Fibroblast of the aortic adventitia (primary cell): ENCODE data around the genes LRRC7 and TNNI3K.

- CAGE, long polyA plus RNA: no peak
Observed at GRCh38 chr1:65428784-65429367, 8.4 kb downstream of the LEPR start.

DNA sequence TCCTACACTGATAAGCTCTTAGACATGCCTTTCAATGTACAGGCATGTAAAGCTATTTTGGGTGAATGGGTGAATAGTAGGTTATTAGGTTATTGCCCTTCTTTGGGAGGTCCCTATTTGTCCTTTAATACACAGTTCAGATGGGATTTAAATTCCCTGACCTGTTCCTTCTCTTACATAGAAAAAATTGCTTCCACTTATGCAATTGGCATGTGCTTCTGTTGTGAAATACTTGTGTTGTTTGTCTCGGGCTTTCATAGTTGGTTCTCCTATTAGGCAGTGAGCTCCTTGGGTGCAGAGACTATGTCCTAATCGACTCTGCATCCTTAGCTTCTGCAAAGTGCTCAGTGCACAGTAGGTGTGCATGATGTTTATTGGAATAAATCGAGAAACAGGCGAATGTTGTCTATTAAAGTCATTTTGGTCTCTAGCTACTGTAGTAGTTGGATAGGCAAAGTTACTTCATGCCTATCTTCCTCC is 1.3 kb upstream of the PDE4B start:
- CAGE, long polyA plus RNA: no peak

DNA sequence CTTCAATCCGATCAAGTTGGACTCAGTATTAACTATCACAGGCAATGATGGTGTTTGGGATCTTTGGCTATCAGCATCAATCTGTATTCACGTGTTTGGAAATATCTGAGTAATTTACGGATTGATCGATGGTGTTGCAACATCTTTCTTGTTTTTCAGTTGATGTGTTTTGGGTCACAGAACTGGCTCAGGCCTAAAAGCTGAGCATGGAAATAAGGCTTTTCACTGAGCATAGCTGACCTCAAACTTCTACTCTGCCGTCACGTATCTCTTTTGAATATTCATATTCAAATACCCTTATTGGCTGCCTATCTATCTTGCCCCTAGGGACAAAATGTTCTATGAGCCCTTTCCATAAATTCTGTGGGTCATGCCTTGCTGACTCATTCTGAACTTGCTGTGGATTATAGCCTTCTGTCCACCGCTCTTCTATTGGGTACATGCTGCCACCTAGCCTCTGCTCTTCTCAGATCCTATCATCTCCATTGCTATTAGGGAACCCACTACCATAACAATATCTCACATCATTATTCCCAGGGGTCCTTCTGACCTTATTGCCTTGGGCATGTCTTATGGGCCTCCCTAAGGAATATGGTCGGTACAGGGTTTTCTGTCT is 156.1 kb downstream of the PDE4B start:
- CAGE, long polyA plus RNA: no peak

GRCh38 chr1:66334332-66334755 is 199.6 kb upstream of the SGIP1 start:
- CAGE, long polyA plus RNA: no peak

DNA sequence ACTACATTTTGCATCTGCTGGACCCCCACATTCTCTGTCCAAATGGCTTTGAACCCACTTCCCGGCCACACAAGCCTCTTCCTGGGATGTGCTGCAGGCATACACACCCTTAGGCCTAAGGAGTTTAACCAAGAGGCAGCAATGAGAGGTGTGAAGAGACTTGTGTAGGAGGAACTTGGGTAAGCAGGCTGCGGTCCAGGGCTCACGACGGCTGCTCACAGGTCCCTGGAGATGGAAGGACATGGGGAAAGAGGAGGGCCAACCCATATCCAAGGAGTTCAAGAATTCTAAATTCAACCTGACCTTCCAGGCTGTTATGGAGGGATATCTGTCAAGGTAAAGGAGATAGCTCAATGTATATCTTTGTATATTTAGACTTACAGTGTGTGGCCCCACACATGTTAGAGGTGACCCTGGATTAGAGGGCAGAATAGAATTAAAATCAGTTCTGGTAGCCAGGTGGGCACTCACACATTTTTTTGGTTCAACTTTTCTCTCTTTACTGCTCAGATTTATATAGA is 196.6 kb upstream of the SGIP1 start:
- CAGE, long polyA plus RNA: no peak

GRCh38 chr1:67332894-67333278 is 25.2 kb downstream of the IL12RB2 start:
- CAGE, long polyA plus RNA: no peak

- CAGE, long polyA plus RNA: no peak
Observed at GRCh38 chr1:67632757-67633766, 51.9 kb upstream of the GADD45A start.

GRCh38 chr1:67682543-67682920 is 2.5 kb upstream of the GADD45A start:
- CAGE, long polyA plus RNA: no peak

DNA sequence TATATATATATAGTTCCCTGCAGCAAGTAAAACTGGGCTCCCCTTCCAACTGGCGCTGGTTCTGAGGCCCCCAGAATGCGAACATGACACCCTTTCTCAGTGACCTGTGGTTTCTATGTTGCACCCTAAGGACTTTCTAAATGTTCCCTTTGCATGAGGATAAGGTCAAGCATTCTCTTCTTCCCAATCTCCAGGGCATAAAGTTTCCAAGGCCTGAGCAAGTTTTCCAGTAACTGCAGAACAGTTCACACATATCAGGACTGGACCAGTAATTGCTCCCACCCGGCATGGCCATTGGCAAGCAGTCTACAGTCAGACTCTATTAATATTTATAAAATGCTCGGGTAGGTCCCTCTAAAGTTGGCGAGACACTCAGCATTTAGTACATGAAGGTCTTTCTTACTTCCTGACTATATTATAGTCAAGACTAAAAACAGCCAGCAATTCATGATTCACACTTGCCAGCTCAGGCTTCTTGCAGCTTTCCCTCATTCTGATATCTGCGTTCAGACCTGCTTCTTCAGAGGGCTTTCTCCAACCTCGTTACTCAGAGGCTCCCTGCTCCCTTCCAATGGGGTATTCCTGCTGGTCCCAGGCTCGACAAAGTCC is 25.4 kb downstream of the GADD45A start:
- CAGE, long polyA plus RNA: no peak

- CAGE, long polyA plus RNA: no peak
Observed at GRCh38 chr1:67766855-67767638, 66.2 kb downstream of the GNG12 start.

DNA sequence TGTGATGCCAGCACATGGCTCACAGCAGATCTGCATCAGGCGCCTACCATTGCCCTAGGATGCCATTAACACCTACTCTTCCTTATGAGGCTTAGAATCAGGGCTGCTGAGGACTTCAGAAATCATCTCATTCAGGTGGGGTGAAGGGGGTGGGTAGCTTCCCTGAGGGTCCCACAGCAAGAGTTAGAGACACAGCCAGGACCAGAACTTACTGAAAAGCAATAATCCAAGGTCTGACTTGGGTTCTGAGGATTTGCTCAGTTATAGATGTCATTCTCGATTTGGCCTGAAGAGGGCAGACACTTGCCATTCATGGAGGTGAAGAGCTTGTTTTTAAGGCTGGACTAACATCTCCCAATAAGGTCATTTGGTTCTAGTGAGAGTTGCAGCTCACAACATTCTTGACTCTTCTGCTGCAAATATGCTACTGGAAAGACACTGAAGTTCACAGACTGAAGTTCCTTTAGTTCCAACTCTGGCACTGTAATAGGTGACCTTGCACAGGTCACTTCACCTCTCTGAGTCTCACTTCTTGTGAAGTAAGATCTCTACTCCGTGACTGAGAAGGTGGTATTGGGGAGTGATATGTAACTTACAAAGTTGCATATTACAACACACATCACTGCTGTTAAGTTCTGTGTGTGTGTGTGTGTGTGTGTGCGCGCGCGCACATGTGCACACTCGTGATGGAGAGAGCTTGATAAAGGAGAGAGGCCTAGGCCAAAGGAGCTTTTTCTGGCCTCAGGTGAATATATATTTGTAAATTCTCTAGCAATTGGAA is 69.8 kb upstream of the DIRAS3 start:
- CAGE, long polyA plus RNA: no peak

DNA sequence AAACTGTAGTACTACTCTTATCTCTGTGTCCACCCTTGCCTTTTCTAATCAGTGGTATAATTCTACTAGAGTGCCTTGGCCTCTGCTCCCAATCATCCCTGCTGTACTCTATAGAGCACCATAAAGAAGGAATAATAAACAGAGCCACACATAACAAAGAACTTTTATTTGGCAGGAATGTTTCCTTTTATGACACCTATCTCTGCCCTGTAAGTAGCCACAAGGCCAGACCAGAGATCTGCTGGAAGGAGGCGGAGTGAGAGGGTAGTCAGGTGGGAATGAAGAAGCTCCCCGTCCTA is 32.8 kb downstream of the WLS start:
- CAGE, long polyA plus RNA: no peak

- CAGE, long polyA plus RNA: no peak
Observed at GRCh38 chr1:68923671-68924000, 426.8 kb upstream of the DEPDC1 start.

GRCh38 chr1:69567692-69568391 is at the start of gene LRRC7:
LRRC7 (plus strand) TSS chr1:69567922.
- CAGE, long polyA plus RNA: no peak

- CAGE, long polyA plus RNA: no peak
Observed at GRCh38 chr1:69919221-69919652, 286.1 kb downstream of the LRRC40 start.

GRCh38 chr1:70237279-70237962 is 16.2 kb downstream of the SRSF11 start:
- CAGE, long polyA plus RNA: no peak

DNA sequence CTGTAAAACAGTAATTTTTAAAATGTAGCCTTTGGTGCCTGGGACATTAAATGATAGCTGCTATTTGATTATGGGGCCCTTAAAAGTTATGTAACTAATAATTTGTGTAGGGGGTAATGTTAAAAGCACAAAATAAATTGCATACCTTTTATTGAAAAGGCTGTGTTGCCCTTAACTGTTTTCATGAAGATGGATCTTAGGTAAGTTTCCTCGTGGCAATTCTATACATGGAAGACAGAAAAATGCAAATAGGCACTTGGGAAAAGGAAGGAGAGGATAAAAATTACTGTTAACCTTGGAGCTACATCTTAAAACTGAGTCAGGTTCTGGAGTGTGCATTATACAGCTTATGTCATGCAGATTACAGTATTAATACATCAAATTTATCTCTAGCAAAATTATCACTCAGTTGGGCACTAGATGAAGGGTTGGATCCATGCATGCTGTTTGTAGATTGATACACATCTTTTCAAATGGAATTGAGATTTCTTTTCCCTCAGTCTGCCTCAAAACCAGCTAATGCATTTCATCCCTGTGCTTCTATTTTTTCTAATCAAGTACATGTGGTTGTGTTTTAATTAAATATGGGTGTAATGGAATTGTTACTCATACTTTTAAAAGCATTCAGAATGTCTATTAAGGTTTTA is 32.6 kb downstream of the SRSF11 start:
- CAGE, long polyA plus RNA: no peak

DNA sequence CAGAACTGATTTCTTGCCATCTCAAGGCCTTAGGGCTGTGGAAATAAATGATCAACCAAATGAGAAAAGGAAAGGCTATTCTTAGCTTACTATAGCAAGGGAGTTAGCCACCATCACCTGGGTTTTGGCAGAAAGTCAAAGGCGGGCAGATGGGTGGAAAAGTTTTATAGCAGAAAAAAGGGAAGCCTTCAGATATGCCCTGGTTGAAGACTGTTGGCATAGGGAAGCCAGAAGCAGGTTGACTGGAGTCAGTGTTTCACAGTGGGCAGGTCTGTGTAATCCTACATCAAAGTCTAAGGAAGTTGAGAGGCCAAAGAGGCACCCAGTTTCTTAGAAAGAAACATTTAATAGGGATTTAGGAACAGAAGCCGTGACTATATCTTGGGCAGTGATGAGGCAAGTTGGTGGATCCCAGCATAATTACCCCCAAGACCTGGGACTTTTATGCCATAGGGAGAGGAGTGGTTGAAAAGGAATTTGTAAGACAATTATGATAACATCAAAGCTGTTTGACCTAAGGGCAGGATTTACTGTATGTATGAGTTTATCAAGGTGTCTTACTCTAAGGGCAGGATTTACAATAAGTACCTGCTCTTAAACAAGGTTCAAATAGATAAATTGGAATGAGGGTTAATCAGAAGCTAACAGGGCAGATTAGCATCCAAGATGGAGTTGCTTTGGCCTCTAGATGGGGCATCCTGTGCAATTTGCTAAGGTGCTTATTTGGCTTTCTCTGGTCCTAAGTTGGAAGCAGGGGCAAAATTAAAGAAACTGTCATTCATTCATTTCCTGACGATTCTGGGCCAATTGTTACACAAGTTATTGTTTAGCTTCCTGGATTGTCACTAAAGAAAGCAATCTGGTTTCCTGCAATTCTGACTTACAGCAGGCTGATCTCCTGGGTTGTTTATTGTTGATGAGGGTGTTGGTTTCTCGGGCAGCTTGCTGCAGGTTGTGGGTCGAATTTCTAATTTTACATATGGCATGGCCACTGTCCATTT is 30.0 kb downstream of the CTH start:
- CAGE, long polyA plus RNA: no peak

GRCh38 chr1:74235177-74235671 is at the start of gene TNNI3K:
TNNI3K (plus strand) TSS chr1:74235387.
- CAGE, long polyA plus RNA: no peak

GRCh38 chr1:74821863-74822271 is 88.9 kb downstream of the TYW3 start:
- CAGE, long polyA plus RNA: no peak